Lung (tissue), 4 donors: ENCODE measurements around a stretch of chr6.

GRCh38 chr6:11416354-11416639 lies 121.3 kb upstream of the TMEM170B start:
- PRO-cap = no peak
- RAMPAGE, long total RNA = no peak
- RRBS = no CpG with 5 or more reads among the region's 1 CpG

- PRO-cap = no peak
- RAMPAGE, long total RNA = no peak
- RRBS = no CpG with 5 or more reads among the region's 1 CpG
Measured at GRCh38 chr6:11433738-11434340, 103.7 kb upstream of the TMEM170B start.

- PRO-cap = no peak
- RAMPAGE, long total RNA = no peak
- RRBS = no CpG with 5 or more reads among the region's 7 CpGs
Measured at GRCh38 chr6:11613845-11614373, 76.4 kb downstream of the TMEM170B start.

GRCh38 chr6:11794958-11795371 lies 16.4 kb upstream of the ADTRP start:
- PRO-cap = no peak
- RAMPAGE, long total RNA = no peak
- RRBS = no CpG with 5 or more reads among the region's 7 CpGs

DNA sequence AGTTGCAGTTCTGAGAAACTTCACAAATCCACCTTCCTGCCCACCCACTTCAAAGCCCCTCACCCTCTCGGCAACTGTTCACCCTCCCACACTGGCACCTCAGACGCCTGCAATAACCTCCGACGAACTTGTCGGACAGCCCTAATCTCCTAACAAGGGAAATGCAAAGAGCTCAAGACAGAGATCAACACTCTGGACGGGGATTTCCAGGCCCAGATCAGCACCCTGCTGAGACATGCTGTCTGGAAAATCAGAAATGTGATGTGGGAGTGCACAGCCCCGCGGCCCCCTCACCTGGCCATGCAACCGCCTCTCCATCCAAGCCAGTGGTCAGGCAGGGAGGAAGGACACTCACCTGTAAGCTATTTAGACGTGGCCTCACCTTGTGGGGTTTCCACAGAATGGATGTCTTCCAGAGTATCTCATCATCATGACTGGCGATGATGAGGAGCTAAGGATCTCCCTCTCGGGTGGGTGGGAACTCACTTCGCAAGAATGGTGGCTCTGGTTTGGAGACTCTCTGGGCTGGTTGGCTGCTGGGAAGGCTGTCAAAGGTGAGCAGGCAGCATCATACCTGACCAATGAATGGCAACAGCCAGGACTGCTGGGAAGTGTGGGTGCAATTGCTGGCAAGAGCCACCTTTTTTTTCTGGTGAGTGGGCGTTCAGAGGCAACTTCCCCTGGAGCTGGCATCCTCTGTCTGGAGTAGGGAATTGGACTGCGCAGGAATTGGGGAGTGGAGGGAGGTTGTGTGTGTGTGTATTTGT lies 28.1 kb upstream of the ADTRP start:
- PRO-cap = no peak
- RAMPAGE, long total RNA = no peak
- RRBS = no CpG with 5 or more reads among the region's 15 CpGs

DNA sequence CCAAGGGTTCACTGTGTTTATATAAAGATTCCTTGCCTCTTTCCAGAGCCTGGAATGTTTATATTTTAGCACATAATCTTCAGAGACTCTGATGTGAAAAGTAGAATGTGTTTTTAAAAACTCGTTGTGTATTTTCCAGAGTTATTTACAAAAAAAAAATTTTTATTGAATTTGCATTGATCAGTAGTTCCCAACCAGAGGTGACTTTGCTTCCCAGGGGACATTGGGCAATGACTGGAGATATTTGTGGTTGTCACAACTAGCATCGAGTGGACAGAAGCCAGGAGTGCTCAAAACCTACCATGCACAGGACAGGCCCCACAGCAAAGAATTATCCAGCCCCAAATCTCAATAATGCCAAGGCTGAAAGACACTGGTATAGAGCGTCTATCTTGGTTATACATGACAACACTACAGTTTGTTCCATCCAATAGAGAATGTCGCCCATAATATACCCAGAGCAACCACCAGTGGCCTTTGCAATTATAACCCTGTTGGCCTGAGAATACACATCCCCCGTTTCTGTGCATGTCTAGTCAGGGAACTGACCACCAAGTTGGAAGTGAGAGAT lies 75.8 kb upstream of the ADTRP start:
- PRO-cap = no peak
- RAMPAGE, long total RNA = no peak
- RRBS = no CpG with 5 or more reads among the region's 5 CpGs

GRCh38 chr6:11902395-11902926 lies 109.7 kb upstream of the HIVEP1 start:
- PRO-cap = no peak
- RAMPAGE, long total RNA = no peak
- RRBS = no CpG with 5 or more reads among the region's 3 CpGs

- PRO-cap = no peak
- RAMPAGE, long total RNA = no peak
- RRBS = no CpG with 5 or more reads among the region's 5 CpGs
Measured at GRCh38 chr6:12013992-12014490, 1.9 kb downstream of the HIVEP1 start.

- PRO-cap = no peak
- RAMPAGE, long total RNA = no peak
- RRBS = no CpG with 5 or more reads among the region's 7 CpGs
Measured at GRCh38 chr6:12025993-12026907, 14.1 kb downstream of the HIVEP1 start.

DNA sequence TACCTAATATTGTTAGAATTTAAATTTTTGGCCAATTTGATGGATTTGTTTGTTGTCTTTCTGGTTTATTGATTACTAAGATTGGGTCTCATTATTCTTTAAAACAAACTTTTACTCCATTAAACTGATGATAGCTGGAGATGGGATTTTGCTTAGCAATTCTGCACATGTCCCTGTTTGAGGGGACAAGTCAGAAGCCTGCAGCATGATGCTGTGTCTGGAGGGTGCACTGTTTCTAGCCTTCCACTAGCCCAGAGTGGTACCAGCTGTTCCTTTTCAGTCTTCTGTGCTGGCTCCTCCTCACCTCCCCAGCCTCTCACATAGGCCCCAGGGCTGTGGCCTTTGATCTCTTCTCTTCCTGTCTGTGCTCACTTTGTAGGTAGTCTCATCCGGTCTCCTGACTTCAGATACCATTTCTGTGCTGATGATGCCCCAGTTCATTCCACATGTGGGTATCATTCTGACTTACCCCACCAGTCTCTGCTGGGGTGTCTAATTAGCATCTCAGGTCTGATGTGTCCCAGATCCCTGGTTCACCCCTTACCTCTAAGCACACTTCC lies 126.2 kb downstream of the HIVEP1 start:
- PRO-cap = no peak
- RAMPAGE, long total RNA = no peak
- RRBS = no CpG with 5 or more reads among the region's 1 CpG

GRCh38 chr6:12203012-12203522 lies 87.1 kb upstream of the EDN1 start:
- PRO-cap = no peak
- RAMPAGE, long total RNA = no peak
- RRBS = no CpG with 5 or more reads among the region's 6 CpGs

- PRO-cap = no peak
- RAMPAGE, long total RNA = no peak
- RRBS = no CpG with 5 or more reads among the region's 2 CpGs
Measured at GRCh38 chr6:12294641-12295154, 4.5 kb downstream of the EDN1 start.

- PRO-cap = no peak
- RAMPAGE, long total RNA = no peak
- RRBS = no CpG with 5 or more reads among the region's 8 CpGs
Measured at GRCh38 chr6:12314593-12315206, 24.5 kb downstream of the EDN1 start.

GRCh38 chr6:12594206-12594582 lies 122.4 kb upstream of the PHACTR1 start:
- PRO-cap = no peak
- RAMPAGE, long total RNA = no peak
- RRBS = no CpG with 5 or more reads among the region's 7 CpGs

DNA sequence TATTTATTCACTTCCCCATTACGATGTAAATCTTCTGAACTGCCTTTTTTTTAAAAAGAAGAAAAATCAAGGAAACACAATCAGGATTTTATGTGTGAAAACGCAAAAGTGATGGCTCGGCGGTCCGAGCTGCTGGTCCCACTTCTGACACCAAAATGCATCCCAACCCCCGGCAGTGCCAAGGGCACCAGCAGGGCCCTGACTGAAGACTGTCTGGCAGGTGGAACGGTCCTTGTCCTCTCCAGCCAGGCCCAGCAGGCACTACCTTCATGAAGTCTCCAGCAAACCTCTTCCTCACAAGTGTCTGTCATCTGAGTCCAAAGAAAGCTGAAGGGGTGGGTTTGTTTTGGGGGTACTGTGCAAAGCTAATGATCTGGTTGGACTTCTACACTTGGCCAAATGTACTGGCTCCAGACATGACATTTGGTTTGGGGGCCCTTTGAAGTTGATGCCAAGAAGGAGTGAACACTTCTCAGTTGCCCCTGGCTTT lies 41.1 kb downstream of the TBC1D7 start:
- PRO-cap = no peak
- RAMPAGE, long total RNA = no peak
- RRBS = no CpG with 5 or more reads among the region's 7 CpGs

DNA sequence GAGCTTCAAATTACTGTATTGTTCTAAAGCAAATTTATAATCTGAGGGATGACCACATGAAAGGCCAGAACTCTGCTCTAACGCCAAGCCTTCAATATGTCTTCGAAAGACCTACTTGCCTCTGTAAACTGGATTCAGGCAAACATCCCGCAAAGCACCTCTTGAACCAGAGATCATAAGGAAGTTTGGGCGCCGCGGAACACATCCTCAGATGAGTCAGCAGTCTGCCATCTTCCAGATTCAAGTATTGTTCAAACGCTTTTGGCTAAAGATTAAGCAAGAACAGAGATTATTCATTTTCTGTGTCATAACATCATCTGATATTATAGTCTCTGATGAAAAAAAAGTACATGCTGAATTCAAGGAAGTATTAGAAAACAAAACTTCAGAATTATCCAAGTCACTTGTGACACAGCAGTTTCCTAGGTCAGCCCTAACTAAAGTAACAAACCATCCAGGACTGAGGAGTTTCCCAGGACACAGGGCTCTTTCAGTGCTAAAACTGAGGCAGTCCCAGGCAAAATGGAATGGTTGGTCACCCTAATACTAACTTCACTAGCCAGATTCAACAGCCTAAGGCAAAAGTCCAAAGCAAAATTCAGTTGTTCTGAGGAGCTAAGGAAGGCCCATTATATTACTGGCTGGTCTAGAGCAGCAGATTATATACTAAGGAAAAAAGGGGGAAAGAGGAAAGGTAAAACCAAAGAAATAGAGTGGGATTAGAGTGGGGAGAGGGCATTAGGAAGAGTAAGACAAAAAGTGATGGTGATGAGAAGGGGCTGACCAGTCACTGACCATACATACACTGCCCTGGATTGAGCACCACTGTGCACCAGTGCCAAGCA lies 20.6 kb downstream of the TBC1D7 start:
- PRO-cap = no peak
- RAMPAGE, long total RNA = no peak
- RRBS = no CpG with 5 or more reads among the region's 7 CpGs

- PRO-cap = no peak
- RAMPAGE, long total RNA = no peak
- RRBS = no CpG with 5 or more reads among the region's 10 CpGs
Measured at GRCh38 chr6:13397218-13397951, 69.0 kb upstream of the TBC1D7 start.

GRCh38 chr6:13406614-13407274 lies 78.4 kb upstream of the TBC1D7 start:
- PRO-cap = no peak
- RAMPAGE, long total RNA = no peak
- RRBS = no CpG with 5 or more reads among the region's 2 CpGs

- PRO-cap = no peak
- RAMPAGE, long total RNA = no peak
- RRBS = no CpG with 5 or more reads among the region's 4 CpGs
Measured at GRCh38 chr6:13407579-13407951, 79.2 kb upstream of the TBC1D7 start.

DNA sequence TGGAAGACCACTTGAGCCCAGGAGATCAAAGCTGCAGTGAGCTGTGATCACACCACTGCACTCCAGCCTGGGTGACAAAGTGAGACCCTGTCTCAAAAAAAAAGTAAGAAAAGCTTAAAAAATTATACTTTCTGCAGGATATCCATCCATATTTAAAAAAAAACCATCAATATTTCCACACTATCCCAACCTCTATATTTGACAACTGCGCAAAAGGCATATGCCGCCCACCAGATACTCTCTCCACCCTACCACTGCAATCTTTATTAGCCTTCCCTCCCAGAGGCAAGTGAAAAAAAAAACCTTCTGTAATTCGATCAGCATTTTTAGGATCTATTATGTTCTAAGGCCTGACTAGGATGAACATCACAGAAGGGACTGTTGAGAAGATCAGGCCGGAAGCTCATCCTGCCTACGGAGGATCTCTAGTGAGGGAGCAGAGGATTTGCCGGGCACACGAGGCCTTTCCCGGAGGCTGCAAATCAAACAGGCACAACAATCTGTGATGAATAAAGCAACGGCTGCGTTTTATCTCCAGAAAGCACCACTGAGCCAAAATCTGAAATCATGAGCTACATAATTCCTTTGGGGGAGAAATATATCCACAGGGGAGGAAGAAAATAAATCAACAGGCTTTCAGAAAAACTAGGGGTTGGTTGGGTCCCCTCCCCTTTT lies 65.9 kb downstream of the GFOD1 start:
- PRO-cap = no peak
- RAMPAGE, long total RNA = no peak
- RRBS = 49% methylated on average over 2 of the region's 10 CpGs